K562 (cell line): ENCODE measurements around a stretch of chr17.

DNA sequence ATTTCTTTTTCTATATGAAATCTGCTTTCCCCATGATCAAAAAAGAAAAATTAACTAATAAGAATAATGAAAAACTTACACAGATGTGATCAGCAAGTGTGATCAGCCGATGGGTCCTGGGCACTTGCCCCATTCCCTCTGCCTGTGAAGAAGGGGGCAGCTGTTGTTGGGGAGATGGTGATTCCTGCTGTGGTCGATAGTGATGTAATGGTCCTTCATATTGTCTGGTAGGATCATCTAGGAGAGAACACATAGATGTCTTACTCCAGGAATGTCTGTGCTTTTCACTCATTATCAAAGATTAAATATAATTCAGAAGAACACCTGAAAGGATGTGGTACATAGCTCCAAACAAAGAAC, 58.2 kb downstream of the TTC19 start:
- RAMPAGE, long total RNA: no peak
- RRBS: no CpG with 5 or more reads among the region's 2 CpGs
PRO-cap:
- standard: no peak
- CoPRO, capped RNA only, 2 experiments: no peak in any of the 2 experiments
- CoPRO, capped and uncapped RNA, 2 experiments: no peak in any of the 2 experiments
- CoPRO, uncapped RNA only, 2 experiments: no peak in any of the 2 experiments
CAGE:
- cytosol, long polyA plus RNA: no peak
- long polyA plus RNA: no peak
- nucleolus, long total RNA: no peak
- nucleus, long polyA plus RNA: no peak

DNA sequence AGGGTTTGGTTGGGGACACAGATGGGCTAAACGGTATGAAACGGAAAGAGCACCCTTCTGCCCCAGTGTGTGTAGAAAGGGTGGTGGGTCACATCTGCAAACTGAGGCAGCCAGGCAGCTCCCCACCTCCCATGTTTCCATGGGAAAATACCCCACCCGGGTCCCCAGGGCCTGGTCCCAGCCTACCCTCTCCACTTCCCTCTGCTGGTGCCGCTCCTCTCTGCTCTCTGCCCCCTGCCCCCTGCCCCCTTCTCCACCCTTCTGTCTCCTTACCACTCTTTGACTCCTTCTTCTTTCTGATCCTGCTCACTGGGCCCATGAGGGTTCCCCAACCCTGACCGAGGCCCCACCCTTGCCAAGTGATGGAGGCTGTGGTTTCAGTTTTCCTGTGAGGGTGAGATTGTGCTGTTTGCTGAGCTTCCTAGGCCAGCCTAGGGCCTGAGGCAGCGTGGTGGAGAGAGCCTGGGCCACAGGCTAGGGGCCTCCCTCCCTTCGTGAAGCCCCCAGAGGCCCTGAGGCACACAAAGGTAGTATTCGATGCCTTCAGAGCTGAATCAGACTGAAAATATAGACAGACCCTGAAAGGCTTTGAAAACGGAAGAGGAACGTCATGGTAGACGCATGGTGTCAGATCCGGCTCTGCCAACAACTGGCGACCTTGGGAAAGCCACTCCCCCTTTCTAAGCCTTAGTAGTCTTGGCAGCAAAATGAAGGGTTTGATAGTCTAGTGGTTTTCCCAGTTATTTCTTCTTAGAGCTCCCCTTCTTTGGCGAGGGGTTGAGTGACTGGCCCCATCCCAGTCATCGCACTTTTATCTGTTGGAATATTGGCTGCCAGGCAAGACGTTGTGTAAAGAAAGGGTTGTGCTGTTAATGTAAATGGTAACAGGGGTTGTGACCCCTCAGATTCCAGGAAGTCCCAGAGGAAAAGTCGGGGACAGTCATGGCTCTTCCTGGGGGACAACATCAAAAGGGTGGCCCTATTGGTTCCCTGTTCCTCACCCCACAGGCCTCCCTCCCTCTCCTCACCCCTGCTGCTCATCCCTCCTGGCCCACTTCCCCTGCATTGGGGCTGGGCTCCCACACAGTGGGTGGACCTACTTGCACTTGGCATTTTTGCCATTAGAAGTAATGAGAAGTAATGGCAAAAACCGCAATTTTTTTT, 1.1 kb downstream of the TRPV2 start:
- RAMPAGE, long total RNA: no peak
- RRBS: no CpG with 5 or more reads among the region's 18 CpGs
PRO-cap:
- standard: bidirectional peak, plus-strand start at position 380 of the sequence, minus-strand start at position 361 of the sequence; bidirectional peak, plus-strand start at position 592 of the sequence, minus-strand start at position 651 of the sequence; bidirectional peak, plus-strand start at position 939 of the sequence, minus-strand start at position 817 of the sequence
- CoPRO, capped RNA only, 2 experiments: peak in 2 of 2 experiments; most common plus-strand start position 677 of the sequence (in 1); most common minus-strand start position 561 of the sequence (in 2)
- CoPRO, capped and uncapped RNA, 2 experiments: peak in 1 of 2 experiments; most common plus-strand start position 671 of the sequence (in 1); most common minus-strand start position 569 of the sequence (in 1)
- CoPRO, uncapped RNA only, 2 experiments: no peak in any of the 2 experiments
CAGE:
- cytosol, long polyA plus RNA: no peak
- long polyA plus RNA: no peak
- nucleolus, long total RNA: no peak
- nucleus, long polyA plus RNA: no peak

GRCh38 chr17:16427810-16428833, 12.8 kb downstream of the TRPV2 start:
- RAMPAGE, long total RNA: no peak
- RRBS: no CpG with 5 or more reads among the region's 18 CpGs
PRO-cap:
- standard: no peak
- CoPRO, capped RNA only, 2 experiments: no peak in any of the 2 experiments
- CoPRO, capped and uncapped RNA, 2 experiments: no peak in any of the 2 experiments
- CoPRO, uncapped RNA only, 2 experiments: peak in 1 of 2 experiments; most common plus-strand start chr17:16428179 (in 1)
CAGE:
- cytosol, long polyA plus RNA: no peak
- long polyA plus RNA: no peak
- nucleolus, long total RNA: no peak
- nucleus, long polyA plus RNA: no peak

GRCh38 chr17:16477080-16477566, 14.9 kb downstream of the LRRC75A start:
- RAMPAGE, long total RNA: no peak
- RRBS: no CpG with 5 or more reads among the region's 6 CpGs
PRO-cap:
- standard: no peak
- CoPRO, capped RNA only, 2 experiments: no peak in any of the 2 experiments
- CoPRO, capped and uncapped RNA, 2 experiments: no peak in any of the 2 experiments
- CoPRO, uncapped RNA only, 2 experiments: no peak in any of the 2 experiments
CAGE:
- cytosol, long polyA plus RNA: no peak
- long polyA plus RNA: no peak
- nucleolus, long total RNA: no peak
- nucleus, long polyA plus RNA: no peak

DNA sequence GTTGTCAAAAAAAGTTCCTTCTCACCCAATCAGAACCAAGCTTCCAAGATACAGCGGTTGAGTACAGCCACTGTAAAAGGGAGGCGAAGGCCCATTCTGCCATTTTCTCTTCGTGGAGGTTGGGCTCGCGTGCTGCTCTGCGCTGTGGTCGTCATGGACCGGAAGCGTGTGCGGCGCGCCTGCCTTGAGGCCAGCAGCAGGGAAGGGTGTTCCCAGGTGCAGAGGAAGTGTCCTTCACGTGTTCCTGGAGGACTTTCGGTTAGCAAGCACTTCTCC, 78.4 kb downstream of the TNFRSF13B start:
- RAMPAGE, long total RNA: no peak
- RRBS: no CpG with 5 or more reads among the region's 14 CpGs
PRO-cap:
- standard: unidirectional peak, plus-strand start at position 102 of the sequence
- CoPRO, capped RNA only, 2 experiments: no peak in any of the 2 experiments
- CoPRO, capped and uncapped RNA, 2 experiments: no peak in any of the 2 experiments
- CoPRO, uncapped RNA only, 2 experiments: no peak in any of the 2 experiments
CAGE:
- cytosol, long polyA plus RNA: no peak
- long polyA plus RNA: no peak
- nucleolus, long total RNA: no peak
- nucleus, long polyA plus RNA: no peak

DNA sequence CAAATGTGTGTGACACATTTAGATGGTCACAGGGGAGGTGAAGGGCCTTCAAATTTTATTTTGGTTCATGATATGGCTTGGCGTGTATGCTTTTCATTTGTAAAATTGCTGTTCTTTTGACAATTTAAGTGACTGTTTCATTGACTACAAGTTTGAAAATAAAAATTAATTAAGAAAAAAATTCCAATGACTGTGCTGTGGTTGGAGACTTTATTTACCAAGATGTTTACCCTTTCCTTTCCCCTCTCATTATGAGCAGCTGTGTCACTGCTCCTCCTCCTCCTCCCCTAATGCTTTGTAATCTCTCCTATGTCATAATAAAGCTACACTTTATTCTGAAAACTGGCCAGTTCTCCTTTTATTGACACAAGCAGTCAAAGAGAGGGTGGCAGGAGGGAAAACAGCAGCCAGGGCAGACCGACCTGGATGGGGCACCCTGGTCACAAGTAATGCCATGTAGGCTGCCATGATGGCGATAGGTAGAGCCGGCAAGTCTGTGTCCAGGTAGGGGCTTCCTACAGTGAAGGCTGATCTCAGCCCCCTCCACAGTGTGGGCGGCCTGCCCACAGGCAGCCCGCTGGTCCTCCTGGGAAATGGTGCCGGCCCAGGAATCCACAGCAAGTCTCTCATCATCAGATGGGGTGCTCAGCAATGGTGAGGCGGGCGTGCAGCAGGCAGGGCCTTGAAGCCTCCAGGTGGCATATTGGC, 49.2 kb downstream of the TNFRSF13B start:
- RAMPAGE, long total RNA: no peak
- RRBS: no CpG with 5 or more reads among the region's 9 CpGs
PRO-cap:
- standard: no peak
- CoPRO, capped RNA only, 2 experiments: no peak in any of the 2 experiments
- CoPRO, capped and uncapped RNA, 2 experiments: no peak in any of the 2 experiments
- CoPRO, uncapped RNA only, 2 experiments: no peak in any of the 2 experiments
CAGE:
- cytosol, long polyA plus RNA: no peak
- long polyA plus RNA: no peak
- nucleolus, long total RNA: no peak
- nucleus, long polyA plus RNA: no peak

GRCh38 chr17:17047181-17048129, 5.2 kb downstream of the MPRIP start:
- RAMPAGE, long total RNA: no peak
- RRBS: no CpG with 5 or more reads among the region's 5 CpGs
PRO-cap:
- standard: no peak
- CoPRO, capped RNA only, 2 experiments: no peak in any of the 2 experiments
- CoPRO, capped and uncapped RNA, 2 experiments: no peak in any of the 2 experiments
- CoPRO, uncapped RNA only, 2 experiments: no peak in any of the 2 experiments
CAGE:
- cytosol, long polyA plus RNA: no peak
- long polyA plus RNA: no peak
- nucleolus, long total RNA: no peak
- nucleus, long polyA plus RNA: no peak

GRCh38 chr17:17055403-17056063, 13.3 kb downstream of the MPRIP start:
- RAMPAGE, long total RNA: no peak
- RRBS: no CpG with 5 or more reads among the region's 12 CpGs
PRO-cap:
- standard: no peak
- CoPRO, capped RNA only, 2 experiments: no peak in any of the 2 experiments
- CoPRO, capped and uncapped RNA, 2 experiments: no peak in any of the 2 experiments
- CoPRO, uncapped RNA only, 2 experiments: no peak in any of the 2 experiments
CAGE:
- cytosol, long polyA plus RNA: no peak
- long polyA plus RNA: no peak
- nucleolus, long total RNA: no peak
- nucleus, long polyA plus RNA: no peak

DNA sequence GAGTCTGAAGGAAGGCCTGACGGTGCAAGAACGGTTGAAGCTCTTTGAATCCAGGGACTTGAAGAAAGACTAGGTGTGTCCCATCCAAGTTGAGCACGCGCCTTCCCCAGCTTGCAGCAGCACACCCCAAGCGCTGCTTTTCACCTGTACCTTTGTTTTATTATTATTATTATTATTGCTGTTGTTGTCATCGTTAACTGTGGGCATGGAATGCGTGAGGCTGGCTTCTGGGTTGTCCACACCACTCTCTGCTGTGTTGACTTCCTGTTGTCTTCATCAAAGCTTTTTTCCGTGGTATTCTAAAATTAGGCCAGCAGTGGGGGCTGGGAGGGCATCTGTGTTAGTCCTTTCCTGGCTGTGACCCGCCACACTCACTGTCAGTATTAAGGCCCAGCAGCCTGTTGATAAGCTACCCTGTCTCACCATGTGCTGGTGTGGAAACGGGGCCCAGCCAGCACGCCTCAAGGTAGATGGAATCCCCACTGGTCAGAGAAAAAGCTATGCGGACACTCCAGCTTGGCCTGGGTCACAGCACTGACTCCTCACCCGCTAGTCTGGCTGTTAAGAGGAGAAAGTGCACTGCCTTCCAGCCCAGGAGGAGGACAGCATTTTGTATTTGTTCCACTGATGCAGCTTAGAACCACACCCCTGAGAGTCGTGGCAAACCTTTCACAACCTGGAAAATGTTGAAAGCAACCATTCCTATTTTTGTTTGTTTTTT, 21.2 kb downstream of the PLD6 start:
- RAMPAGE, long total RNA: no peak
- RRBS: no CpG with 5 or more reads among the region's 14 CpGs
PRO-cap:
- standard: no peak
- CoPRO, capped RNA only, 2 experiments: no peak in any of the 2 experiments
- CoPRO, capped and uncapped RNA, 2 experiments: no peak in any of the 2 experiments
- CoPRO, uncapped RNA only, 2 experiments: no peak in any of the 2 experiments
CAGE:
- cytosol, long polyA plus RNA: no peak
- long polyA plus RNA: no peak
- nucleolus, long total RNA: no peak
- nucleus, long polyA plus RNA: no peak

DNA sequence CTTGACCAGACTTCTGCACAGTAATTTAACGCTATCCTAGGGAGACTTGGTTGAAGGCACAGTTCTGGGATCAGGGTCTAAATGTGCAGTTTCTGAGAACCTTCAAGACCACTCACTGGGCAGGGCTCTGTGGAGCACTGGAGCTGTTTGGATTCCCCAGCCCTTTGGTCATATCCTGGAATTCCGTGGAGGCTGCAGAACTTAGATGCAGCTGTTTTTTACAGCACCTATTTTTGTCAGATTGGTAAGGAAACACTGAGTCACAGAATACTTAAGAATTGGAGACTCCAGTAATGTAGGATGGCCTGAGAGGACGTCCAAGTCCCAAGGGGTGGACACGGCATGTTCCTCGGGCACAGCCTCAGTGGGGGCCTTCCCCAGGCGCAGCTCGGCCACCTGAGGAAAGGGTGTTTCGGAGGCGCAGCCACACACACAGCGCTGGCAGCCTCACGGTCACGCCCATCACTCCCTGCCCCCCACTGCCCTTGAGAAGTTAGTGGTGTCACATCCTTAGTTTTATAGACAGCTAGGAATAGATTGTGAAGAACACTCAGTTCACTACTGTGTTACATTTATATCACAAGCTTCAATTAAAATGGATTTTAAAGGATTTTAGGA, 14.8 kb downstream of the PLD6 start:
- RAMPAGE, long total RNA: no peak
- RRBS: no CpG with 5 or more reads among the region's 12 CpGs
PRO-cap:
- standard: no peak
- CoPRO, capped RNA only, 2 experiments: no peak in any of the 2 experiments
- CoPRO, capped and uncapped RNA, 2 experiments: no peak in any of the 2 experiments
- CoPRO, uncapped RNA only, 2 experiments: no peak in any of the 2 experiments
CAGE:
- cytosol, long polyA plus RNA: no peak
- long polyA plus RNA: no peak
- nucleolus, long total RNA: no peak
- nucleus, long polyA plus RNA: no peak

DNA sequence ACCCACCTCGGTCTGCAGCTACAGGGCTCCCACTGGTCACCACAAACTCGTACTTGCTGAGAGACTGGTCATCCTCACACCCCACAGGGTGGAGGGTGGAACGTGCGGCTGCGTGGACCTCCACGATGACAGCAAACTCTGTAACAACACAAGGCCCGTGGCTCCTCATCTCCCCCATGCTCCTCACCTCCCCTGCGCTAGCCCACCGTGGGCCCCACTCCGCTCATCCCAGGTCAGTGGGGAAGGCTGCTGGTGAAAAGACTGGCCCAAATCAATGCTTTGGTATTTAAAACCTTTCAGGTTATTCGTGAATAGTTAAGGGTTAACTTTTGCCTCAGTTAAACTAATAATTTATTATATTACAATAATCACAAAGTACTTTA, 9.0 kb upstream of the PLD6 start:
- RAMPAGE, long total RNA: no peak
- RRBS: no CpG with 5 or more reads among the region's 11 CpGs
PRO-cap:
- standard: no peak
- CoPRO, capped RNA only, 2 experiments: no peak in any of the 2 experiments
- CoPRO, capped and uncapped RNA, 2 experiments: no peak in any of the 2 experiments
- CoPRO, uncapped RNA only, 2 experiments: no peak in any of the 2 experiments
CAGE:
- cytosol, long polyA plus RNA: no peak
- long polyA plus RNA: no peak
- nucleolus, long total RNA: no peak
- nucleus, long polyA plus RNA: no peak

DNA sequence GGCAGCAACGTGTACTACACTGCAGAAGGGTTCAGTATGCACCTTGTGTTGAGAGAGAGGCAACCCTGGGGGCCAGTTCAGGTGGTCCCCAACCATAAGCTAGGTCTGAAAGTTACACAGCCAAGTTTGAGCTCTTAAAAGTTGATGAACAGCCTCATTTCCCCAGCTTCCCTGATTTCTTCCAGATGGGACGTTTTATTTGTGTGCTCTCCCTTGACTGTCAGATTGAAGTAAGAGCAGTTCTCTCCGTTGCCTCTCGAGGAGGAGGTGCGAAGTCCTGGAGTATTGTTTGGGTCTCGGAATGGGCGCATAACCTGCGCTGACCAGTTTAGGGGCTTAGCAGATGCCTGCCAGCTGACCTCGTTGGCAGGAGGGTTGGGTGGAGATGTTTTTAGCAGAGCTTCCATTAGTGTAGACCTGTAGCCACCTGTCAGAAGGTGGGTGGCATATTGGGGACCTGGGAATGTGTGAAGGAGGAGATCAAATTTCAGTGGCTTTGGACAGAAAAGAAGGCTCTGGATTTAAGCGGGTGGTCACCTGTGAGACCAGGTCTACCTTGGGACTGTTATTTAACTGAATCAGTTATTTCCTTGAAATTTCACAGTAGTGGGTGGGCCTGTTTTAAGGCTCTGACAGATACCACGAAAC, 3.7 kb downstream of the RASD1 start:
- RAMPAGE, long total RNA: no peak
- RRBS: no CpG with 5 or more reads among the region's 11 CpGs
PRO-cap:
- standard: no peak
- CoPRO, capped RNA only, 2 experiments: no peak in any of the 2 experiments
- CoPRO, capped and uncapped RNA, 2 experiments: no peak in any of the 2 experiments
- CoPRO, uncapped RNA only, 2 experiments: no peak in any of the 2 experiments
CAGE:
- cytosol, long polyA plus RNA: no peak
- long polyA plus RNA: no peak
- nucleolus, long total RNA: no peak
- nucleus, long polyA plus RNA: no peak

- RAMPAGE, long total RNA: no peak
- RRBS: 93% methylated on average over 9 of the region's 47 CpGs
PRO-cap:
- standard: no peak
- CoPRO, capped RNA only, 2 experiments: no peak in any of the 2 experiments
- CoPRO, capped and uncapped RNA, 2 experiments: no peak in any of the 2 experiments
- CoPRO, uncapped RNA only, 2 experiments: no peak in any of the 2 experiments
CAGE:
- cytosol, long polyA plus RNA: no peak
- long polyA plus RNA: no peak
- nucleolus, long total RNA: no peak
- nucleus, long polyA plus RNA: no peak
Observed at GRCh38 chr17:17561427-17562610, 29.7 kb downstream of the PEMT start.

DNA sequence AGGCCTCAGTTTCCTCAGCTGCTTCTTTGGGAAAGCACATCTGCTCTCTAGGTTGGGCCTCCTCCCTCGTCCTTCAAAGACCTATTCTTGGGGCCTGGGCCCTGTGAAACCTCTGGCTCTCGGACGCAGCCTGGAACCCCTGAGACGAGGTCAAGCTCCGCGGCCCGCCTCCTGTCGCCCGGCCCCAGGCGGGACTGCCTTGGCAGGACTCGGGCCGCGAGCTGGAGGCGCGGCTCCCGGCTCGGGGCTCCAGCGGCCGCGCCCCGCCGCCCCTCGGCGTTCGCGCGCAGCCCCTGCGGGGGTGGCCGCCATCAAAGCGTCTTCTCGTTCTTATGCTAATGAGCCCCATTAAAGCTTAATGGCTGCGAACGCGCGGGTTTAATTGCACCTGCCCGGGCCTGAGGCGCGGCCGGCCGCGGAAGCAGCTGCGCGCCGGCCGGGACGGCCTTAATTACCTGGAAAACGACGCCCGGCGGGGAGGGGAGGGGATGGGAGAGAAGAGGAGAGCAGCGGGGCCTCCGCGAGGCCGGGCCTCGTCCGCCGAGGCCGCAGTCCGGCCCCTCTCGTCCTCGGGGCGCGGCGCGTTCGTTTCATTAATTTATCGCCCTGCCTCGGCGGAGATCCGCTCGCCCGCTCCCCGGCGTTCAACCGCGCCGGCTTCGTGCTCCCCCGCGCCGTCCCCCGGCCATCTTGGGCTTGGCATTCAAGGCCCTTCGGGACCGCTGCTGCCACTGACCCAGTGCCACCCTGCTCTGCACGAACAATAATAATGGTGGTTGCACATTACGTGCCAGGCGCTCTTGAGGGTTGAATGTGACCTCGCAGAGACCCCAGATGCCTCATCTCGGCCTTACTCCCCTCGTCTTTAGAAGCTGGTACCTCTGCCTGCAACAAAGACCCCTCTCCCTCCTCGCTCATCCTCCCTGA, 19.2 kb downstream of the RAI1 start:
- RAMPAGE, long total RNA: no peak
- RRBS: 90% methylated on average over 28 of the region's 91 CpGs
PRO-cap:
- standard: no peak
- CoPRO, capped RNA only, 2 experiments: no peak in any of the 2 experiments
- CoPRO, capped and uncapped RNA, 2 experiments: no peak in any of the 2 experiments
- CoPRO, uncapped RNA only, 2 experiments: no peak in any of the 2 experiments
CAGE:
- cytosol, long polyA plus RNA: no peak
- long polyA plus RNA: no peak
- nucleolus, long total RNA: no peak
- nucleus, long polyA plus RNA: no peak

- RAMPAGE, long total RNA: no peak
- RRBS: no CpG with 5 or more reads among the region's 13 CpGs
PRO-cap:
- standard: no peak
- CoPRO, capped RNA only, 2 experiments: no peak in any of the 2 experiments
- CoPRO, capped and uncapped RNA, 2 experiments: no peak in any of the 2 experiments
- CoPRO, uncapped RNA only, 2 experiments: no peak in any of the 2 experiments
CAGE:
- cytosol, long polyA plus RNA: no peak
- long polyA plus RNA: no peak
- nucleolus, long total RNA: no peak
- nucleus, long polyA plus RNA: no peak
Observed at GRCh38 chr17:17728706-17729399, 47.6 kb downstream of the RAI1 start.

DNA sequence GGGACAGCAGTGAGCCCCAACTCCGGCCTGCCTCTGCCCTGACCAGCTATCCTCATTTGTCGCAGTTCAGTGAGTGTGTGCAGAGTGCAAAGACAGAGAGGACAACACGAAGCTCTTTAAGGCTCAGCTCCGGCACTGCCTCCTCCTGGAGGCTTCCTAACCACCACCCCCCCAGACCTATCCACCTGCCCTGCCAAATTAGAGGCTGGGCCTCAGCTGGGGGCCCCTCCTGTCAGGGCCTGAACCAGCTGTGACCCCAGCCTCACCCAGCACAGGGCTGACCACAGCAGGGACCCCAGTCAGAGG, 9.0 kb downstream of the SREBF1 start:
- RAMPAGE, long total RNA: no peak
- RRBS: no CpG with 5 or more reads among the region's 4 CpGs
PRO-cap:
- standard: no peak
- CoPRO, capped RNA only, 2 experiments: no peak in any of the 2 experiments
- CoPRO, capped and uncapped RNA, 2 experiments: no peak in any of the 2 experiments
- CoPRO, uncapped RNA only, 2 experiments: peak in 2 of 2 experiments; most common minus-strand start position 118 of the sequence (in 2)
CAGE:
- cytosol, long polyA plus RNA: no peak
- long polyA plus RNA: no peak
- nucleolus, long total RNA: no peak
- nucleus, long polyA plus RNA: no peak

DNA sequence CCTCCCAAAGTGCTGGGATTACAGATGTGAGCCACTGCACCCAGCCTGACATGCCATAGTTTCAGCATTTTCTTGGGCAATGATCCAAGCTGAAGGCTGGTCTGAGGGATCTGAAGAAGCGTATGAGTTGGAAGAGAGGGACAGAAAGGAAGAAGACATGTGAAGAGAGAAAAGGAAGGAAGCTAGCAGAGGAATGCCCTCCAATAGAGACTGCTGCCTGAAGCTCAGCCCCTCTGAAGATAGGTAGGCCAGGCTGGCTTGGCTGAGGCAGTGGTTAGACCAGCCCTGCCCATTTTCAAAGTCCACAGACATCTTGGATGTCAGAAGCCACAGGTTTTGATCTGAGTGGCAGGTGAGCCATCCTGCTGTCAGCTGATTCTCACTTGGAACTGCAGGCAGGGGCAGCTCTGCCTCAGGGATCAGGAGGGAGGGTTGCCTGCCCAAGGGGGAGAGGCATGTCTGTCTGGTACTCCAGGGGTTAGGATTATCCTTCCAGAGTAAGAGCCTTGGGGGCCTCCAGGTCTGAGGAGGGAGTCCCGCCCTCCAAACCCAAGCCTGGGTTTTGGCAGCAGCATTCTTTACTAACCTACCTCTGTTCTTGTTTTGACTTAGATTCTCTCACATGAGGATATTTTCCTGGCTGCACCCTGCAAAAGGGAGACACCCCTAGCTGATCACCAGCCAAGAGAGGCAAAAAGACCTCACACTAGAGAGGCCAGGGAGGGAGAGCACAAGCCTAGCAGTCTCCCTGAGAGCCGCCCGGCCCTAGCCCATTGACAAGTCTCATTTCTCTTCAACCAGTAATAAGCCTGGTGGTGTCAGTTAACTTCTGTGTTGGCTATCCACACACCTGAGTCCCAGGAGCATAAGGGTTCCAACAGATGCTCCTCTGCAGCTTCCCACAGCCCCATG, 18.3 kb upstream of the SREBF1 start:
- RAMPAGE, long total RNA: no peak
- RRBS: no CpG with 5 or more reads among the region's 4 CpGs
PRO-cap:
- standard: no peak
- CoPRO, capped RNA only, 2 experiments: no peak in any of the 2 experiments
- CoPRO, capped and uncapped RNA, 2 experiments: no peak in any of the 2 experiments
- CoPRO, uncapped RNA only, 2 experiments: no peak in any of the 2 experiments
CAGE:
- cytosol, long polyA plus RNA: no peak
- long polyA plus RNA: no peak
- nucleolus, long total RNA: no peak
- nucleus, long polyA plus RNA: no peak